Right ventricle myocardium (tissue), 1 donor: ENCODE measurements around the gene CFL2.

DNA sequence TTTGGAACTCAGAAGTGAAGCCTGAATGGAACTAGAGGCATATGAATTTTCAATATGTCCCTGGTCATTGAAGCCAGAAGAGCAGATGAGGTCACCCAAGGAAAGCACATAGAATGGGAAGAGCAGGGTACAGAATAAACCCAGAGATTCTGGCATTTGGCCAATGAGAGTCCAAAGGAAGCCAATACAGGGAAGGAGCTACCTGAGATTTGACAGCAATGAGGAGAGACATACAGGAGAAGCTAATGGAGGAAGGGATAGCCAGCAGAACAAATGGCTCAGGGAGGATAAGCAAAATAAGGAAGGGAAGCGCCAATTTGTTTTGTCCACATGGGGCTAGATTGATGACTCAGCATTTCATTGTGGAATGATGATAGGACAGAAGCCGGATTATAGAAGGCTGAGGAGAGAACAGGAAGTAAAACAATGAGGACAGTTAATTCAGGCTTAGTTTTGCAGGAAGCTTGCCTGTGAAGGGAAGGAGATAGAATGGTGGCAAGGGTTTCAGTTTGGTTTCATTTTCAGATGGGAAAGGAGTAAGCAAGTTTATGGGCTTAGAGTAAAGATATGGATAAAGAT is 3.1 kb upstream of the SPTSSA start:
- PRO-cap, 2 experiments = no peak in any of the 2 experiments

GRCh38 chr14:34537357-34537903 is 2.1 kb downstream of the EAPP start:
- PRO-cap, 2 experiments = no peak in any of the 2 experiments

GRCh38 chr14:34605462-34605926 is 24.5 kb downstream of the SNX6 start:
- PRO-cap, 2 experiments = no peak in any of the 2 experiments

DNA sequence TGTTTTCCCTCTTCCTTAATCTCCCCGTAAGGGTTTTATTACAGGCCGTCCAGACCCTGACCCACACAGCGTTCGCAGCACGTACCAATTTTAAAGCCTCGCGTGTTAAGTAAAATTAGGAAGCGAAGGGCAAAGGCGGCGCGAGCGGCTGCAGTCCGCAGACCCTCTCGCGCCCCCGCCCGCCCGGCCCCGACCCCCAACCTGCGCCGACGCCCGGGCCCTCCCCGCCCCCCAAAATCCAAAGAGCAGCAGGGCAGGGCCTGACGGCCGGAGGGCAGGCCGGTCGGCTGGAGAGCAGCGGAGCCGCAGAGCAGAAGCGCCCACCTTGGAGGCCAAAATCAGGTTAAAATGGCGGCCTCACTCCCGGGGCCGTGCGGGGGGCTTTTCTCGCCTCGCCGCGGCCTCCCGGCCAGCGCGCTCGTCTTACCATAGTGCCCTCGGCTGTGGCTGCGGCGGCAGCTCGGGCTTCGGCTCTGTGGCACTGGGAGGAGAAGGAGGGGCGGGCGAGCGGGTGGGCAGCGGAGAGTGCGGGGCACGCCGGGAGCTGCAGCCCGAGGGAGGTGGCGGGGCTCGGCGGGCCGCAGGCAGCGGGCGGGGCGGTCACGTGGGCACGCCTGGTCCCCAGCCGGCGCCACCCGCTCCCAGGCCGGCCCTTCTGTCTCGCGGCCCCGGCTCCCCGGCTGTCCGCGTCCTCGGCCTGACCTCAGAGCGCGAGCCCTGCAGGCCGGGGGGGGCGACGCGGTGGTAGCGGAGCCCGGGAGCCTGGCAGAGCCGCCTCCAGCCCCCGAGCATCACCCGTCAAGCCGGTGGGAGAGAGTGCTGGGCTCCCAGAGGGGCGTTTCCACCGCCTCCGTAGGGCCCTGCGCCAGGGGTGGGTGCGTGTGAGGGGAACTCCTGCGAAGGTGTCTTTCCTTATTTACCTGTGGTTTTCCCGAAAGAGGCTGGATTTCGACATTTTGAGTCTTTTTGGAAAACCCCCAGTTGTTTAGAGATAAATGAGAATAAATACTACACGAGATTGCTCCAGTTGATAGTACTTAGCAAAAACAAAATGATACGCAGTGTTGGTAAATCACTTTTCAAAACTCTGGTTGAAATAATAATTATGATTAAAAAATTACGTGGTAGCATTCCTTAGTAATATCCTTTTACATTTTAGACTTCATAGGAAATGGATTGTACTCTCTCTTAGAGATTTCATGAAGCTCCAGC is at the start of gene CFL2:
Gene CFL2 (minus strand): TSS at position 483 of the 1,212 bp plus-strand sequence.
- PRO-cap, 2 experiments = peak in 2 of 2 experiments; most common plus-strand start position 652 of the sequence (in 2); most common minus-strand start position 483 of the sequence (in 2)

DNA sequence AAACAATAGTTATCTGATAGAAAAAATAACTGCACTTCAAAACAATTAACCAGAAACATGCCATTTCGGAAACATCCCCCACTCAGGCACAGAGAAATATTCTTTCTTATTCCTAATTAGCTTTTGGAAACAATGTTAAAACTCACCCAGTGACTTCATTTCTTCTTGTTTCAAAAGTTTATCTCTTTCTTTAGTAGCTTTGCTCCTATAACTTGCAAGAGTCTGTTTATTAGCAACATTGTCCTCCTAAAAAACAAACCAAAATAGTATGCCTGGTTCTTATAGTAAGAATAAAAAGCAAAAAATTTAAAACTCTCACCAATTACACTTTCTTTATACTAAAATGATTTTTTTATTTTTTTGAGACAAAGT is 74.2 kb downstream of the BAZ1A start:
- PRO-cap, 2 experiments = no peak in any of the 2 experiments

GRCh38 chr14:35068150-35068949 is 22.3 kb downstream of the FAM177A1 start:
- PRO-cap, 2 experiments = no peak in any of the 2 experiments

DNA sequence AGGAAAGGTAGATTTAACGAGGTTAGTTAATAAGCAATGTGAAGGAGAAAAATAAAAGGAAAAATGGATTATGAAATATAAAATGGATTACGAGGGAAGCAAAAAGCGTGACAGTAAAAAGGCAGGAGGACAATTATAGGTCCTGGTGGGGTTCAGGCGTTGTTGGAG is 444 bp downstream of the PPP2R3C start:
- PRO-cap, 2 experiments = no peak in any of the 2 experiments

DNA sequence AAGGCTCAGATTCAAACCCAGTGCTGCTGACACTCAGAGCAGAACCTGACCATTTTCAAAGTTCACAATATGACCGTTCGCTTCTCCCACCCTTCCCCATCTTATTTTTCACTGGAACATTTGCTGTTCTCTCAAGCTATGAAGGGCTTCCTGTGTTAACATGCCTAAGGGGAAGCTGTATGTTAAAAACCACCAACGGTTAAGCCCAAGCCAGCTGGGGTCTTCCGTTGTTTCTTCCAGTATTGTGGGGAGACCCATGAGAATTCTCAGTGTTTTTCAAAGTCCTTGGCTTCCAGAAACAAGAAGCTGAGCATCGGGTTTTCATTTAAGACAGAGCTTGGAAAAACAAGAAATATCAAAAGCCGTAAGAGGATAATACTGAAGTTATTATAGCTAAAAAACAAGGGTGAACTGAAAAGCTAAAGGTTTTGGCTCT is 6.0 kb upstream of the PSMA6 start:
- PRO-cap, 2 experiments = no peak in any of the 2 experiments

DNA sequence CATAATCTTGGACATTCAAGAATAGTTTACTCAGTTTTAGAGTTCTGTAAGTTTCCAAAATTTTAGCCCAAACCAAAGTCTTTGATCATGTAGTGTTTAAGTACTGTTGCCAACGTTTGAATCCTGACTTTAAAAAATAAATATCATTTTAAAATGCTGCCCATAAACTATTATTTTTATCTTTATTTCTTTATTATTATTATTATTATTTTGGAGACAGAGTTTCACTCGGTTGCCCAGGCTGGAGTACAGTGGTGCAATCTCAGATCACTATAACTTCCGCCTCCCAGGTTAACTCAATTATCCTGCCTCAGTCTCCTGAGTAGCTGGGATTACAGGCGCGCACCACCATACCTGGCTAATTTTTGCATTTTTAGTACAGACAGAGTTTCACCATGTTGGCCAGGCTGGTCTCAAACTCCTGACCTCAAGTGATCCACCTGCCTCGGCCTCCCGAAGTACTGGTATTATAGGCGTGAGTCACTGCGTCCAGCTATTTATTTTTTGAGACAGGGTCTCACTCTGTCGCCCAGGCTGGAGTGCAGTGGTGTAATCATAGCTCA is 6.4 kb downstream of the PSMA6 start:
- PRO-cap, 2 experiments = no peak in any of the 2 experiments

DNA sequence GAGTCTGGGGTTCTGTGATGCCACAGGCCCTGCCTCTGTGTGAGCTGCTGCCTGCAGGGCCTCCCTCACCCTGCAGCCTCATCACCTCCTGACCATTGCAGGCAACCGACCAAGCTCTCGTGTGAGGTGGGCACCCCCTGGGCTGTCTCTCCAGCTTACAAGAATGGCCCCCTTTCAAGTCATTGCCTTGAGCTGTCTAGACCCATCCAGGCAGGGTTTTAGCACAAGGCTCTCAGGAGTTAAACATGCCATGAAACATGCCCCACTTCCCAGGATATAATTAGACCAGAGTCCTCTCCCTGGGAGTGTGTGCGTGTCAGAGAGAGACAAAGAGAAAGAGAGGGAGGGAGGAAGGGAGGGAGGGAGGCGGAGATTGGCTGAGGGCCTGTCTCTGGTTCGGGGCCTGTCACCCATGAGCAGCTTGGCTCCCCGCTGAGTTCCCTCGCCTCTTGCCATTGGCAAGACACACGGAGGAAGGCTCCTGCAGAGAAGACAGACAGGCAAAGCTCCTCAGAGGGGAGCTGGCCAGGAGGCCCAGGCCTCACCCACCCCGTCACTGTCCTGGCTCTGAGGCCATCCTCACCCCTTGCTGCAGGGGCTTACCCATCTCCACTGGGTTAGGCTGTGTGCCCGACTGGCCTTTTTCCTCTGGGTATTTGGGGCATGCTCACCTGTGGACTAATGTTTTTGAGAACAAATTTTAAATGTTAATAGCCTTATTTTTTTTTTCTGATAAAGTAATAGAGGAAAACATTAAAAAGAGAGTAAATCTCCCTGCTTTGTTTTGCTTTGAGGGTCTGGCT is 19.0 kb downstream of the NFKBIA start:
- PRO-cap, 2 experiments = peak in 2 of 2 experiments; most common plus-strand start position 461 of the sequence (in 2); most common minus-strand start position 278 of the sequence (in 1)

GRCh38 chr14:35717873-35718519 is 91.1 kb downstream of the RALGAPA1 start:
- PRO-cap, 2 experiments = no peak in any of the 2 experiments

GRCh38 chr14:36067511-36068218 is 241.5 kb downstream of the BRMS1L start:
- PRO-cap, 2 experiments = no peak in any of the 2 experiments

DNA sequence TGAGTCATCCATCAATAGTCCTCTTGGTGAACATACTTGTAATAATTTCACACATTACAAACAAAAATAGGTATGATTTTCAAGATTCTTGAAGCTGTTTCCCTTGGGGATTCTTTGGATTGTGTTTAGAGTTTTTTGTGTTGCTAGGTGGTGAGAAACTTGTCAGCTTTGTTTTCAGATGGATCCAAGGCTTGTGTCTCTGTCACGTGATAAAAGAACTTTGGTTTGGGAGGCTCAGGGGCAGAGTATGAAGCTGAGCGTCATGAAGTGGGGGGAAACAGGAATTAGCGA is 243.0 kb downstream of the BRMS1L start:
- PRO-cap, 2 experiments = no peak in any of the 2 experiments

GRCh38 chr14:36217881-36218106 is 102.6 kb downstream of the MBIP start:
- PRO-cap, 2 experiments = no peak in any of the 2 experiments

DNA sequence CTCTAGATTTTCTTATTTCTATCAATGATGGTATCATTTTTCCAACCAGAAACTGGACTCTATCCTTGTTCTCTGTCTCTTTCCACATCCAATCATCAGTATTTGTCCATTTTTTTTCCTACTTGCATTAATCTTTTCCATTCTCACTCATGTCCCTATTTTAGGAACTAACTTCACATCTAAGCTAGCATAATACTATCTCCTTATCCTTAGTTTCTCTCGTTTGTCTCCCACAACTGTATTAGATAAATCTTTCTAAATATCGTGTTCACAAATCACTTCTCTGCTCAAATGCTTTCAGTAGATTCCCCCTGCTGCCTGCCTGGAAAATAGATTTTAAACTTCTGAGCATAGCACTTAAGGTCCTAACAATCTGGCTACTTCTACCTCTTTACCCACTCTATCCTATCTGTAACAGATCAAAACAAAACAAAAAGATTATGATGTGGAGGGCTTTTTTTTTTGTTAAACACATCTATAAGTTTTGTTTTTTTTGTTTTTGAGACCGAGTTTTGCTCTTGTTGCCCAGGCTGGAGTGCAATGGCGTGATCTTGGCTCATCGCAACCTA is 14.6 kb downstream of the MBIP start:
- PRO-cap, 2 experiments = no peak in any of the 2 experiments

DNA sequence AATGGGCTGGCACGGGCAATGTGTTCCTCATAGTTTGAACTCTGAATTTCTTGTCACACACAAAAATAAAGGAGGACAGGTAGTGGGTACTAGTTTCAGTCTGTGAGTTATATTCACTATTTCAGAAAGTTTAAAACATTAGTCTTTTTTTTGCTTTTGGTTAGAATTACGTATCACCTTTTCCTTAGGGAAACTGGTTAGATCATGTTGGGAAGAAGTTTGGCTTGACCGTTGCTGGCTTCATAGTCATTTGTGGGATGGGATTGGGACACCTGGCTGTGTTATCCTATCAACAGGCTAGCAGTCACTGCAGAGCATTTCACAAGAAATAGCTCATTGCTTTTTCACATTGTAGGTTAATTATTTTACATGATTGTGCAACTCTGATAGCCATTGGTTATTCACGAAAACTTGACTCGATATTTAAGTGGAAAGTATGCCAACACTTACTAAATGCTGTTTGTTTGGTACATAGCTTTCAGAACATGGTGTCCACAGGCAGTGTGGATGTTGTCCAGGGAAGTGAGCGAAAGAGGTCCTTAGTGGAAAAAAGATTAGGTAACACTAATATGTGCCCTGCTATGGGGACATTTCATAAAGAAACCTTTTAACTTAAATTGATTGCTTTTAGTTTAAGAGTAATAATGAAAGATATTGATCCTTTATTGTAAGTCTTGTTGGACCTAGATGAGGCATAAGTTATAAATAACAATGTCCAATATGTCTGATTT is 89.4 kb downstream of the NKX2-1 start:
- PRO-cap, 2 experiments = no peak in any of the 2 experiments

DNA sequence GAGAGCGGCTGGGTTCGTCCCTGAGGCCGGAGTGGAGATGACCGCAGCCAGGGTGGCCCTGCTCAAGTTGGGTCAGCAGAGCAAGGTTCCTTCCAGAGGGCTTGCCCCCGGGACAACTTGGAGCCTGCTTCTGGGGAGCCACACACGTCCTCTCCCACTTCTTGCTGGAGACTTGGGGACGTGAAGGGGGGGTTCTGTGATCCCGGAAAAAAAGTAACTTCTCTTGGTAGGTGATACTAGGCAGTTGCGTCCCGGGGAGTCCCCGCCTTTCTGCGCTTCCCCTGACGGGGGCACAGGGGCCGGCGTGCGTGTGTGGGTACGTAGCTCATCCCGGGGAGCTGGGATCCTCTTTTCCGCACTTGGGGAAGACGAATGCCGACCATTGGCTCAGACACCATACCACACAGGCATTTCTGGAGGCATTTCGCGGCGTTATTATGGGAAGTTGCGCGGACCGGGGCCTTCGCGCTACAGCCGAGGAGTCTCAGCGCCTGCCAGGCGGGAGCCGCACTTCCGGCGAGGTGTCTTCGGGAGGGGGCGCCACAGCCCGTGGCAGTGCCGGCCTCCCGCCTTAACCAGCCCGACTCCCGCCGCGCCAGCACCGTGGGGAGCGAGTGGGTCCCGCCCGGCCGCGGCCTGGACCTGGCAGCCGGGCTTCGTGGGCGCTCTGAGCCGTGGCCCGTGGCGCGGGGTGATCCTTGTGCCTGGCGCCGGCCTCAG is 14.8 kb upstream of the PAX9 start:
- PRO-cap, 2 experiments = no peak in any of the 2 experiments

GRCh38 chr14:36662498-36663215 is 997 bp downstream of the PAX9 start:
- PRO-cap, 2 experiments = no peak in any of the 2 experiments

DNA sequence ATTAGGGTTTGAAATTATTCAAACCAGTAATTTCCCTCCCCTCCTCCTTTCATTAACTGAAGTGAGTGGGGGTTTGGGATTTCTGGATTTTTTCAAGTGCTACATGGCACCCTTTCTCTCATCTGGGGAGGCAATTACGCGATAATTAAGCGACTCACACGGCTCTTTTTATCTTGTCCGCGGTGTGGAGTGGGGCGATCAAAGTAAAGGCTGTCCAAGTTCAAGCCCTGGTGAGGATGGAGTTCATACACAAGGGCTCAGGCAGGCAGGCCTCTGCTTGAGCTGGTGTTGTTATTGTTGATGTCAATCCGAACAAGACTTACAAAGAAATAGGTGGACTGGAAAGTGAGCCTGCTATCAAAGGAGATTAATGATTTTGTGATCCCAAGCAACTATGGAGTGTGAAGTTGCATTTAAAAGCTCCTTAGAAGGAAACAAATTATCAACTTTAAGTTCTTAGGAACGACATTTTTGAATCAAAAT is 6.1 kb downstream of the FOXA1 start:
- PRO-cap, 2 experiments = no peak in any of the 2 experiments

- PRO-cap, 2 experiments = no peak in any of the 2 experiments
Measured at GRCh38 chr14:37601922-37602294, 6.5 kb downstream of the TTC6 start.